GM23248 (cell line): ENCODE measurements around the genes CHCHD6 and PLXNA1.

GRCh38 chr3:126358046-126358485 is 858 bp upstream of the KLF15 start:
- RAMPAGE, long total RNA = no peak

- RAMPAGE, long total RNA = no peak
Measured at GRCh38 chr3:126433054-126433253, 38.2 kb downstream of the CFAP100 start.

DNA sequence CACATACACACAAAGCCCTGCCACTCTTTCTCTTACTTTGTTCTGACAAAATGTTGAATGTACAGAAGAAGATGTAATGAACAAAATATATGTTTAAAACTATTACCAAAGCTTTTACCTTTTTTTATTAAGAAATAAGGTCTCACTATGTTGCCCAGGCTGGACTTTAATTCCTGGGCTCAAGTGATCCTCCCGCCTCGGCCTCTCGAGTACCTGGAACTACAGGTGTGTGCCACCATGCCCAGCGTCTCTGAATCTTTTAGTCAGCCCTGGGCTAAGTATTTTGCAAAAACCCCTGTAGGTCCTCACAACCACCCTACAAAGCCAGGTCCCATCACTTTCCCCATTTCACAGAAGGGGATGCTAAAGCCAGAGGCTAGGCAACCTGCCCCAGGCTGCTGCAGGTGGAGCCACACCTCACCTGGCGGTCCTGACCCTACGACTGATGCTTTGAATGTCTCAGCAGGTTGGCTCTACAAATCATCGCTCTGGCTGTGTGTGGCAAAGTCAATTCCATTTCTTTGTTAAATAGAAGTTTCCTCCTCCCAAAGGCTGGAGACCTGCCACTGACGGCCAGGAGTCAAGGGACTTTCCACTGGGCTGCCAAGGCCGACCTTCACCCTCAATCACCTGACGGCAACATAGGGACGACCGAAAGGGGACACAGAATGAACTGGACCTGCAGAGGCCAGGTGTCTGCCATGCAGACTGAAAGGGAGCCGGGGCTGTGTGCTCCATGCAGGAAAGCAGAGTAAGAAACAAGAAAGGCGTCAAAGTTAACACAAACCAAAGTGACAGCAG is 26.4 kb downstream of the ZXDC start:
- RAMPAGE, long total RNA = no peak

GRCh38 chr3:126466598-126467299 is 8.9 kb downstream of the ZXDC start:
- RAMPAGE, long total RNA = no peak

GRCh38 chr3:126476127-126476884 is 615 bp upstream of the ZXDC start:
- RAMPAGE, long total RNA = no peak

DNA sequence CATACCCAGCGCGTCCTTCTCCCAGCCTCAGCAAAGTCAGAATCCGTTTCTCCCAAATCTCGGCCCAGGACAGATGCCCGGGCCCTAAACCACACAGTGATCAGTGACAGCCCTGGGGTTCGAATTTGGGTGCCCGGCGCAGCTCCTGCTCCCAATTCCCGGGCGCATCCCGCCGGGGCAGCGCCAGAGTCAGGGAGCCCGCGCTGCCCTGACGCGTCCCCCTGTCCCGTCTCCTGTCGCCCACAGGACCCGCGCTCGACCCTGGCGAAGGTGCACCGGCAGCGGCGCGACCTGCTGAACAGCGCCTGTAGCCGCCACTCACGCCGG is 17.3 kb downstream of the C3orf22 start:
- RAMPAGE, long total RNA = no peak

DNA sequence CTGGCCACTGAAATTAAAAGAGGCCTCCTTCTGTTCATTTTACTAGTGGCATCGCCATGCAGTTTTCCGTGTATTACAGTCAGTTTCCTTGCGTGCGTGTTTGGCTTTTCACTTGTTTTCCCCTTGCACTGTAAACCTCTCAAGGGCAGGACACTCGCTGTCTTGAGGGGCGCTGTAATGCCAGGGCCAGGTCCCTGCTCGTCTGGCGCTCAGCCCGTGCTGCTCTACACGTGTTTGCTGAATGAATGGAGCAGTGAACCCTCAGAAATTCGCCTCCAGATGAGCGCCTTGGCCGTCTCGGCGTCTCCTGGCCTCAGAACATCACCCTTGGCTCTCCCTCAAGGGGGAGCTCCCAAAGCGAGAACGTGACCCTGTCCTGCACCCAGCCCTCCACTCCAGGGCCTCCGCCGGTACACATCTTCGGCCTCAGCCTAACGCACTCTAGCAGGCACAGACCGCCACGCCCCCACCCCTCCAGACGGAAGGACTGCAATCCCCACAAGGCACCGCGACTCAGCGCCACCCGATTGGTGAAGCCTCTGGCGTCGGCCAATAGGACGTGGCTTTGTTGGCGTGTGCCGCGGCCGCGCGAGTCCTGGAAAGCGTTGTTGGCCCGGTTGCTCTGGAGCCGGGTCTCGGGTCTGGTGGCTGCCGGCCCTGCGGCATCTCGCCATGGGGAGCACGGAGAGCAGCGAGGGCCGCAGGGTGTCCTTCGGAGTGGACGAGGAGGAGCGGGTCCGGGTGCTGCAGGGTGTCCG is at the start of gene CHCHD6:
CHCHD6 (plus strand) TSS at position 600 of the 758 bp plus-strand sequence.
- RAMPAGE, long total RNA = start-site peak on the plus strand centred at position 600 of the sequence, 18 bp wide, 27 and 33 reads in 2 replicates

- RAMPAGE, long total RNA = no peak
Measured at GRCh38 chr3:126750546-126751043, 46.6 kb downstream of the CHCHD6 start.

GRCh38 chr3:126782504-126783026 is 78.5 kb downstream of the CHCHD6 start:
- RAMPAGE, long total RNA = no peak

DNA sequence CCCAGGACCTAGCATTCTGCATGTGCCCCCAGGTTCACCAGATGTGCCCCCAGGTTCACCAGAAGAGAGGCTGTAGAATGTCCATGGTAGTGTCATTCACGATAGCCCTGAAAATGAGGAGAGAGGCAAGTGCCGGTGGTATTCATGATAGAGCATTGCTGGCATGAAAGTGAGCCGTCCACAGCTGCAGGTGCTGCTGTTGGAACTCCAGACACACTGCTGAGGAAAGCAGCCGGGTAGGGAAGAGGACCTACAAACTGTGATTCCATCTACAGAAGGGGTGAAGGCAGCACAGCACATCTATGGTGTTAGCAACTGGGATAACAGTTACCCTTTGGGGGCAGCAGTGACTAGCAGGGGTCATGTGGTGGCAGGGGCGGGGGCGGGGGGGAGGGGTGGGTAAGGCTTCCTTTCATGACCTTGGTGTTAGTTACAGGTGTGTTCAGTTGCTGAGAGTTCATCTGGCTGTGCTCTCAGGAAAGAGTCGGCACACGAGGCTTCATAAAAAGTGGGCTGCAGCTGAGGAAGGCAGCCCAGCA is 124.9 kb upstream of the PLXNA1 start:
- RAMPAGE, long total RNA = no peak

DNA sequence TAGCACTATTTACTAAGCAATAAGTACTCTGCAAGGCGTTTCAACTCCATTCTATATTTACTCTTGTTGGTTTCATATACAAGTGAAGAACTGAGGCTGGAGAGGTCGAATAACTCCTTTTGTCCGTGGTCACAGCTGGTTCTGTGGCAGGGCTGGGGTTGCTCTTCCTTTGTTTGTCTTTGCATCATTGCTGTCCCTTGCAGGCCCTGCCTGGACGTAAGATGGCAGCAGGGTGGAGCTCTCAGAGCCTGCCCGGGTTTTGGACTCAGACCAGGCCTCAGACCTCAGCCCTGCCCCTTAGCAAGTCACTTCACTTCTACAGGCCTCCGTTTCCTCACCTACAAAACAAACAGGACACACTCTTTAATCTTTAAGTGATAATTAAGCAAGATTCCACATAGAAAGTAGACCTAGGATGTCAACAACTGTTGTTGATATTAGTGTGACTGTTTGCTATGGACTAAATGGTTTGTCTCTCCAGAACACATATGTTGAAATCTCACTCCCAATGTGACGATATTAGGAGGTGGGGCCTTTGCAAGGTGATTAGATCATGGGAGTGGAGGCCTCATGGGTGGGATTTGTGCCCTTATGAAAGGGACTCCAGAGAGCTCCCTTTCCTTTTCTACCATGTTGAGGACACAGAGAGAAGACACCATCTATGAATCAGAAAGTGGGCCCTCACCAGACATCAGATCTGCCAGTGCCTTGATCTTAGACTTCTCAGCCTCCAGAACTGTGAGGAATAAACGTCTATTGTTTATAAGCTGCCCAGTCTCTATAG is 65.5 kb upstream of the PLXNA1 start:
- RAMPAGE, long total RNA = no peak

DNA sequence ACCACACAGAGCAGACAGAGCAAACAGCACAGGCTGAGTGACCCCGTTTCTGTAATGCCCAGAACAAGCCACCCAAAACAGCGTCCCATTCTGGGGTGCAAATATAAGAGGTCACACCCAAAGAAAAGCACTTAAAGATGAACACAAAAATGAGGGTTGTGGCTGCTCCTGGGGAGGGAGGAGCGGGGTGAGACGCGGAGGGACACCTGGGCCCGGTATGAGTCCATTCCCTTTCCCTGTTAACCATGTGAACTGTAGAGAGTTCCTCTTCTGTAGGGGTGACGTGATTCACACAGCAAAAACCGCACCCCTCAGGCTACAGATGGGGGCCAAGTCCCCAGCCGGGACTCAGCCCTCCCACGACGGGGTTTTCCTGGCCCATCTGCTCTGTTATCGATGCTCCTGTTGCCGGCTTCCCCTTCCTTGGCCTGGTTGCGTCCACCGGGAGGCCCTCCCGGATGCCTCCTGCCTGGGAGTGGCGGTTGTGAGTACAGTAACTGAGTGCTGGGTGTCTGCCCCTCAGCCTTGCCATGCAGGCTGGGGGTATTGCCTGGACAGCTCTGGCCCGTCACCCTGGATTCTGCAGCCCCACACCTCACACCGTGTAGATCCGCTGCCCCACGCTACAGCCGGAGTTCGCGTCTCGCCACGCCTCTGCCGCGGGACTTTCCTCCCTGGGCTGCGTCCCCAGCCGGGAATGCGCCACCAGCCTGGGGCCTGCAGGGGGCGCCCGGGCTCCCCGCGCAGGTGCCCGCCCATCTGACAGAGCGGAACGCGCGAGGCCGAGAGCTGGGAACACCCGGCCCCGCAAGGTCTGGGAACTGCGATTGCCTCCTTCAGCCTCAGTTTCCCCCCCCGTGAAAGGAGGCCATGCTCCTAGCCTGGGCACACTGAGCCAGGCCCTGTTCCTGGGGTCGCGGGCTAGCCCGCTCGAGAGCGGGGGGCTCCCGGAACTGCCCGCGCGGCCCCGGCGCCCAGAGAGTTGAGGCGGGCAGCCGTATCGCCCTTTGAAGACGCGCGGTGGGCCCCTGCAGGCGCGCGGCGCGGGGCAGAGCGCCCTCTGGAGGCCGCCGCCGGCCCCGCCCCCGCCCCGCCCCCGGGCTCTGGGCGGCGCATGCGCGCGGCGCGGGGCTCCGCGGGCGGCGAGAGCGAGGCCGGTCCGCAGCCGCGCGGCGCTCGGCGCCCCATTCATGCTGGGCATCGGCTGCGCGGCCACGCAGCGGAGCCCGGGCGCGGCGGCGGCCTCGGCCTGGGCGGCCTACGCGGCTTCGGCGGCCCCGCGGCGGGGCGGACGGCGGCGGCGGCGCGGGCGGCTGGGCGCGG is at the start of gene PLXNA1:
PLXNA1 (plus strand) TSS at position 1,187 of the 1,323 bp plus-strand sequence.
- RAMPAGE, long total RNA = no peak

GRCh38 chr3:127639185-127639510 is 10.2 kb downstream of the PODXL2 start:
- RAMPAGE, long total RNA = no peak

DNA sequence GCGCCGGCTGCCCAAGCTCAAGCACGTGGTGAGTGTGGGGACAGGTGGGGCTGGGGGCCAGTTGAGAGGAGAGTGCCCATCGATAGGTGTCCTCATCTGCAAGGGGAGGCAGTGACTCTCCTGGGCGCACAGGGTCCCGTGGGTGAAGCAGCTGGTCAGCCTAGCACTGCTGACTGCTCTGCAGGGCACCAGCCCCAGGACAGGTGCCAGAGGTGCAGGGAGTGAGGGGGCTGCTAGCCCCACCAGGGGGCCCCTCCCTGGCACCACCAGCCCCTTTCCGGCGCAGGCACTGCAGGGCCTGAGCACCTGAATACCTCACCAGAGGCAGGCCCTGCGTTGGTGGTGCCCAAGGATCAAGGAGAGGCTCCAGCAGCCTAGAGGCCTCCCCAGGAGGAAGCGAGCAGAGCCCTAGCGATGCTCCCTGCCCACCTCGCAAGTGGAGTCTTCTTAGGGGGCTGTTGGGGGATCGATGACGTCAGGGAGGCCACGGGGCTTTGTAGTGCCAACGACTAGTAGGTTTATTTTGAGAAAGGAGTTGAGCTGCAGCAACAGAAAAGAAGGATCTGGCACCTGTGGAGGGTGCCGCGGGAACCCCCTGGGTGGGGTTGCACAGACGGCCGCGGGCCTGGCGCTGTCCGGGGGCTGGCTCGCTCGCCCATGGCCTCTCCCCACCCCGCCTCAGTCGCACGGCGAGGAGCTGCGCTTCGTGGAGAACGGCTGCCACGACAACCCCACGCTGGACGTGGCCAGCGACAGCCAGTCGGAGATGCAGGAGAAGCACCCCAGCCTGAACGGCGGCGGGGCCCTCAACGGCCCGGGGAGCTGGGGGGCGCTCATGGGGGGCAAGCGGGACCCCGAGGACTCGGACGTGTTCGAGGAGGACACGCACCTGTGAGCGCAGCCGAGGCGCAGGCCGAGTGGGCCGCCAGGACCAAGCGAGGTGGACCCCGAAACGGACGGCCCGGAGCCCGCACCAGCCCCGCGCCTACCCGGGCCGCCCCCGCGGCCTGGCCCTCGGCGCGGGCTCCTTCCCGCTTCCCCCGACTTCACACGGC is 839 bp upstream of the ABTB1 start:
- RAMPAGE, long total RNA = no peak

- RAMPAGE, long total RNA = no peak
Measured at GRCh38 chr3:127729533-127730311, 57.0 kb downstream of the ABTB1 start.

GRCh38 chr3:127753922-127754694 is 68.2 kb downstream of the MGLL start:
- RAMPAGE, long total RNA = no peak

DNA sequence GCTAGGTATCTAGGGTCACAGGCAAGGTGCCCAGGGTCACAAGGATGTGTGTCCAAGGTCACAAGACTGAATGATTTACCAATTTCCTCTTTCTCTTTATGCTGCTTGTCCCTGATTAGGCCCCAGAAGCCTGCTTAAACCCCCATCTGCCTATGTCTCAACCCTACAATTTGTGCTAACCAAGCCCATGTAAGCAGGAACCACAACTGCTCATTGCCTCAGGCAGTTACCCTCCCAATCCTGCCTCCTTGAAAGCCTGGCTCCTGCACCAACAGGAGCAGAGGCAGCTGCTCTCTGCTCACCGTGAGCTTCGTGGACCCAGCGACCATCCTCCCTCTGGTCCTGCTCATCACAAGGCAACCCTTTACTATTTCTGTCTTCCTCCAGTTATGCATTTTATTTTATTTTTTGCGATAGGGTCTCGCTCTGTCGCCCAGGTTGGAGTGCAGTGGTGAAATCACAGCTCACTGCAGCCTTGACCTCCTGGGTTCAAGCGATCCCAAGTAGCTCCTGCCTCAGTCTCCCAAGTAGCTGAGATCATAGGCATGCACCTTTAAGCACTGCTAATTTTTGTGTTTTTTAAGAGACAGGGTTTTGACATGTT is 51.3 kb downstream of the MGLL start:
- RAMPAGE, long total RNA = no peak

- RAMPAGE, long total RNA = no peak
Measured at GRCh38 chr3:127773791-127774354, 48.4 kb downstream of the MGLL start.

DNA sequence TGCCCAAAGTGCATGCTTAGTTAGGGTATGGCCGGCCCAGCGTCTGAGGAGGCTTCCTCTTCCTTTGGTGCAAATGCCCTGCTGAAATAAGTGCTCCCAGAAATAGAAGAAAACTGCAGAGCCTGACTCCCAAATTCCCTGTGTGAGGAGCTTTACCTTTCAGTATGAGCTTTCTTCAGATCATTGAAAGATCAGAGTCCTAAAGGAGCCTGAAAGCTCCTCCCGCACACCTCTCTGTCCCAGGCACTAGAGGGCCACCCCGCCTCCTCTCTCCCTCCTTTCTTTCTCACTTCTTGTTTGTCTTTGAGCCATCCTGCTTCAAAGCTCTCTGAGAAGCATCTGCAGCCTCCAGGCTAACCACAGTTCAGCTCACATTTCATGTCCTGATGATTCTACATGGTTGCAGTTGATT is 31.3 kb downstream of the MGLL start:
- RAMPAGE, long total RNA = no peak

DNA sequence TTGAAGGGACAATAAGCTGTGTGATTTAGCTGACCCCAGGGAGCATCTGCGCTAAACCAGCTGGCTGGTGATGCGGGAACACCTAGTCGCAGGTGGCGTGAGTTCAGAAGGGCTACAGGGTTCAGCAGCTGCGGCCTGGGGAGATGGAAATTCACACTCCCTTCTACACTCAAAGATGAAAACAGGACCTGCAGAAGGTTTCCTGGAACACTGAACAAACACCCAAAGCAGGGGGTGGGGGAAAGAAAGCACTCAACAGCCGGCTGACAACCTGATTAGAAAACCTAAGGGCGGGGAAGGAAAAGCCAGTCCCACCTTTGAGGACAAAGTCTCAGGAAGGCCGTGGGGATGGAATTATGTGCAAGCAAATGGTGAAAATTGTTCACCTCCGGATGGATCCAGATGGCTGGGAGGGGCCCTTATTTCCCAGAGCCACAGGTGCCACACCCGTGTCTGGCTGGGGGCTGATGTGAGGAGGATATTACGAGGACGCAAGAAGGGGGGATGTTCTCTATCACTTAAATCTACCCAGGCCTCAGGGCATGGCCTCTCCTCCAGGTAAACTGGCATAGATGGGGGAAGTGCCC is 6.1 kb downstream of the MGLL start:
- RAMPAGE, long total RNA = no peak